HTR-8/SVneo (cell line): ENCODE measurements around the genes TMEM38B and ACTL7B.

DNA sequence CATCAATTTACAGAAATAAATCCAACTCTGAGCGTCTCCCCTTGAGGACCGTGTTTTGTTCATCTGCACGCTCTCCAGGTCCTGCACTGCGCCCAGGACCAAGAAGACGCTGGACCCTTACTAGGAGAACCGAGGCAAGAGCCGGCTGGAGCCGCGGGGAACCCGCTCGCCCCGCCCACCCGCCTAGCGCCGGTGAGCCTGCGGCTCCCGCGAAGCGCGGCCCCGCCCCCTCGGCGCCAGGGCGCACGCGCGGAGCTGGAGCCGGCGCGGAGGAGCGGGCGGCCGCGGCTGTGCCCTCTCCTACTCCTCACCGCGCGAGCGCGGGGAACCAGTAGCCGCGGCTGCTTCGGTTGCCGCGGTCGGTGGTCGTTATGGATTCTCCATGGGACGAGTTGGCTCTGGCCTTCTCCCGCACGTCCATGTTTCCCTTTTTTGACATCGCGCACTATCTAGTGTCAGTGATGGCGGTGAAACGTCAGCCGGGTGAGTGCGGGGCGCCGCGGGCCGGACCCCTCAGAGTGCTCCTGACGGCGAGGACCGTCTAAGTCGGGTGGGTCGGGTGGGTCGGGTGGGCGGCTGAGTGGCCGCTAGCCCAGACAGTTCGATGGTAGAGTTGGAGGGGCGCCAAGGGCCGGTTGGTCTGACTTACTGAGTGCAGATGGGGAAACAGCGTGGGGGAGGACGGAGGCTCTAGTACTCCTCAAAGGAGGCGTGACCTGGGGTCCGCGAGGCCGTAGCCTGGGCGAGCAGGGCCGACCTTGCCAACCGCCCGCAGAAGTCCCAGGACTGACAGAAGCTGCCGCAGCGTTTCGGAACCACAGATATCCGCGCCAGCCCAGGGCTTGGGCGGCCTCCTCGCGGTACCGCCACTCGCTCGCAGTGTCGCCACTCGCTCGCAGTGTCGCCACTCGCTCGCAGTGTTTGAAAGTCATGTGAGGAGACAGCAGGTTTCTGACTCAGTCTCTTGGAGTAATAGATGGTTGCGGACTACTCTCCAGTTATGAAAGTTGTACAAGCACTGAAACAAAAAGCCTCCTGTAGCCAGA lies at the start of gene TMEM38B:
TMEM38B (plus strand) TSS at position 252 of the 1,046 bp plus-strand sequence.
- RRBS, result 1% methylated on average over 25 of the region's 98 CpGs

DNA sequence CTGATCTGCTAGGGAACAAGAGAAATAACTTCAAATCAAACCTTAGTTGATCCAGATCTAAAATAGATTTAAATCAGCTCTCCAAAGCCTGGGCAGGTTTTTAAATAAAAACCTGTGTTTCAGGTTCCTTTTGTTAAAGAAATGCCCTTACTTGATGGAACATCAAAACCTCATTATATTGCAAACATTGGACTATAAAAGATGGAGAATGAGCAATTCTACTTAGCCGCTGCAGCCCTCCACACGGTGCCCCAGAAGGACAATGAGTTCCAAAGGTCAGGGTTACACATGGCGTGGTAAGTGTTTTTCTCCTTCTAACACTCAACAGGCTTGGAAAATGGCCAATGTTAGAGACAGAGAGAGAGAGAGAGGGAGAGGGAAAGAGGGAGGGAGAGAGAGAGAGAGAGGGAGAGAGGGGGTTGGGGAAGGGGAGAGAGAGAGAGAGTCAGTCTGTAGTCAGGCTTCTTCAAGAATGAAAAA lies 324.6 kb downstream of the TMEM38B start:
- RRBS, result no CpG with 5 or more reads among the region's 3 CpGs

- RRBS, result no CpG with 5 or more reads among the region's 4 CpGs
These were observed 16.0 kb downstream of the ZNF462 start for GRCh38 chr9:106878863-106879405.

DNA sequence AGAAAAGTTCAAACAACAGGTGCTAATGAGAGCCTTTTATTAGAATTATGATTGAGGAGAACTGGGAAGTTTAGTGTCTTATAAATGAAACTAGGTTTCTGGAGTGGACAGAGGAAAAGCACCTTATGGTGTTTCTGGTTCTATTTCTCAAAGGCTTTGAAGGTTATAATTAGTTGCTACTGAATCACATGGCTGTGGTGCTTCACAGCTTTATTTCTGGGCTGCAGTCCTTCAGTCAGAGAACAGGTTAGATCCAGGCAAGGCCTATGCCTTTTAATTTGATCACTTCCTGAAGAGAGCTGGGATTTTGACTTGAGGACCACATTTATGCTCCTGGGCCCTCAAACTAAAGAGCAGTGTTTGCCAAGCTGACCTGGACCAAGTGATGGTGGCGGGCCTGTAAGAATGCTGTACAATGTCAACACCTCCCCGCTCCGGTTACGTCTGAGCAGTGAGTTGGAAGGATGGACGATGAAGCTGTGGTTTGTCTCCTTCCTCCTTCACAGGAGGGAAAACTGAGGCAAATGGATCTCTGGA lies 56.0 kb downstream of the ZNF462 start:
- RRBS, result no CpG with 5 or more reads among the region's 5 CpGs

DNA sequence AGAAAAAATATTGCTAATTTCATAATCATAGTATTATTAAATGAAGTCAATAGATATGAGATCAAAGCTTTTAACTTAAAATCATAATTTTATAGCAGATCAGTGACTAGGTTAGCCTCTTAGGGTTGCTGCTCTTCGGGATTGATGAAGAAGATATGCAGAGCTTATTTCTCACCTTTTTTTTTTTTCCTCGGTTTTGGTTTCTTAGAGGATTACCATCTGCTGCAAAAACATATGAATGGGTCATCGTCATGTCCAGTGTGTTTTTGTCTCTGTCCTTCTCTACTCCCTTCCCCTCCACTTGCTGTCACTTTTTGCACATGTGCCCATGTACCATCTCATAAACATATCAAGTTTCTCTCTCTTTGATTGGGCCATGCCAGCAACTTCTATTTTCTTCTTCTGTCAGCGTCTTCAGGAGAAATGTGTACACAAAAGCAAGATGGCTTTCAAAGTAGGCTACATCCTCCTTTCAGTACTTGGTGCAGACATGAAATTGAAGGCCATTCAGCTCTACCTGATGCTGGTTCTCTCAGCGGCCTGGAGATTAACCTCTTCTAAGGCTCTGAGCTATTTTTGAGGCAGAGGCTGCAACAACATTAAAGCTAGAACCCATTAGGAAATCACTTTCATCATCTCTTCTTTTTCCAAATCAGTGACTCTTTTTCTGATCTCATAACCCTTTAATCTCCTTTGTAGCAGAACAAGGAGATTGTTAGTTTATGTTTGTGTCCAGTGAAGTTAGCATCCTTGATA lies 57.2 kb downstream of the ZNF462 start:
- RRBS, result no CpG with 5 or more reads among the region's 5 CpGs

DNA sequence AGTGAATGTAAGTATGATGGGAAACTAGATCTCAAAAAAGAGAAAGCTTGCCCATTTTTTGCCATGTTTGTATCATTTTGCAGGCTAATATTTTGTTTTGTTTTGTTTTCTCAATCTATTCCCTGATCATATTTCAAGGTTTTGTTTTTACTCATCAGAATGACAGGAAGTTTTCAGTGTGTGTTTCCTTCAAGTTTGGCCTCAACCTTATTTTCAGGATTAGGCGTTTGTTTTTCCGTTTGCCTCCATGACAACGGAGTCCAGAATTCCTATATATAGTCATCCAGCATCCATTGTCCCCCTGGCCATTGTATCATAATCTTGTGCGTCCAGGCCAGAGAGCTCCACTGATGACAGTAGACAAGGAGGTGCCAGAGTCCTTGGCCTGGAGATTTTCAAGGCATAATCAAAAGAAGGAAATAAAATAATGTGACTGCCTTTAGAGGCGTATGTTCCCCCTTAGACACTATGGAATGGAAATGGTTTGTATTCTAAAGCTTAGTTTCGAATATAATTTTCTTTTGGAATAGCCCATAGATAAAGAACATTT lies 99.7 kb downstream of the ZNF462 start:
- RRBS, result no CpG with 5 or more reads among the region's 6 CpGs

DNA sequence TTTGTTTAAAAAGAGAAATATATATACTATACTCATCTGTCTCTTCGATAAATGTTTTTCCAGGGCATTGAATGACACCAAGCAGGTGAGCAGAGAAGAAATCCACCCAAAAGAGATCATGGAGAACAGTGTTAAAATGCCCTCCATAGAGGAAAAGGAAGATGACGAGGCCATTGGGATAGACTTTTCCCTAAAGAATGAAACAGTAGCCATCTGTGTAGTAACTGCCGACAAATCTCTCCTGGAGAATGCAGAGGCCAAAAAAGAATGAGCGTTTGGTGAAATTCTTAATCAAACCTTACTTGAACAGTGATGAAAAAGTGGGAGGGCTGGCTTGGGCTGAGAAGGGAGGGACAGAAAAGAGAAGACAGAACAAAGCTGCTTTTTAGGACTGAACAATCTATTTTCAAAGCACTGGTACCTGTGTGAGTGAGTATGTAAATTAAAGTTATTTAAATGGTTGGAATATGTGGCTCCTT lies 147.8 kb downstream of the ZNF462 start:
- RRBS, result no CpG with 5 or more reads among the region's 4 CpGs

GRCh38 chr9:107012677-107013419 lies 149.9 kb downstream of the ZNF462 start:
- RRBS, result no CpG with 5 or more reads among the region's 2 CpGs

- RRBS, result no CpG with 5 or more reads among the region's 10 CpGs
These were observed 105.1 kb upstream of the RAD23B start for GRCh38 chr9:107177730-107178567.

- RRBS, result no CpG with 5 or more reads among the region's 5 CpGs
These were observed 34.1 kb downstream of the RAD23B start for GRCh38 chr9:107316999-107317663.

GRCh38 chr9:107324674-107325124 lies 41.6 kb downstream of the RAD23B start:
- RRBS, result no CpG with 5 or more reads among the region's 1 CpG

GRCh38 chr9:107489641-107489707 lies 95 bp downstream of the KLF4 start:
- RRBS, result 0% methylated on average over 5 of the region's 8 CpGs

GRCh38 chr9:107711406-107712216 lies 222.0 kb upstream of the KLF4 start:
- RRBS, result no CpG with 5 or more reads among the region's 10 CpGs

DNA sequence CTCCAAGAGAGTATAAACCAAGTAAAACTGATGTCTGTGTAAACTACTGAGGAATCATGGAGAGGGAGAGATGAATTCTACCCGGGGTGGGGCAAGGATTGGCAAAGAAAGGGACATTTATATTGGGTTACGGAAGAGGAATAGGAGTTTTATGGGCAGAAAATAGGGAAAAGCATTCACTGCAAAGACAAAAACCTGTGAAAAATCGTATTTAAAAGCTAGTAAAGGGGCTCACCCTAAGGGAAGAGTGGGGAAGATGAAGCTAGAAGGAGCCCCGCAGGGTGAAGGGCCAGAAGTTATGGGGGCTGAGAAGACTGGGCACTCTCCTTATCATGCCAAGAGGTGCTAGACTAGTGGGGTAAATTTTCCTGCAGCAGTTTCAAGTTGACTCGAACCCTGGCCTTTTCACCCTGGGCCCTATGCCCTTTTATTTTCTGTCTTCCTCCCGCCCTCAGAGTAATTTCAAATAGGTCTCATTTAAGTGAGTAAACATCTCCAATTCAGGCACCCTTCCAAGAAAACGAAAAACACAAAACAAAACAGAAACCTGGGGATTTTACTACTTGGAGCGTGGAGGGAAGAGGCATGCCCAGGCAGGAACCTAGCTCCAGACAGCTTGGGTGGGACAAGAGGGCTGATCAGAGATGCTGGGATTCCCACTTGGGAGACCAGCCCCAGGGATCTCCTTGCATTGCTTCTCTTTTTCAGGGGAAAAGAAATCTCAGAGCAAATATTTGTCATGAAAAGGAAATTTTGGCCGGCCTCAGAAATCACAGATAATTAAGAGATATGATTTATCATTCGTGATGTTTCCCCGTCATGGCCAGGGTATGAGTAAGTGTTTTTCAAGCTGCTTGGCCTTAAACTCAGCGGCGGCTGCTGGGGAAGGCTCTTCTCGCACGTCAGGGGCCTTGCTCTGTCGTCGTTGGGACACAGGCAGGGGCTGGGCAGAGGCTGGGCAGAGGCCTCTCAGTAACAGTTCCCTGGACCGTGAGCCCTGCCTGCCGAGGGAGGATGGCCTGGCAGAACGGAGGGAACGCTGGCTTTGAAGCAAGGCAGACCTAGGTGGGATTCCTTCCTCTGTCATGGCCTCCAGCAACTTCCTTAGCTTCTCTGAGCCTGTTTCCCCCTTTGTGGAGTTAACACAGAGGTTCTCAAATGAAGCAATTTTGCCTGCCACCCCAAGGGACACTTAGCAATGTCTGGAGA lies 248.5 kb upstream of the KLF4 start:
- RRBS, result no CpG with 5 or more reads among the region's 21 CpGs

DNA sequence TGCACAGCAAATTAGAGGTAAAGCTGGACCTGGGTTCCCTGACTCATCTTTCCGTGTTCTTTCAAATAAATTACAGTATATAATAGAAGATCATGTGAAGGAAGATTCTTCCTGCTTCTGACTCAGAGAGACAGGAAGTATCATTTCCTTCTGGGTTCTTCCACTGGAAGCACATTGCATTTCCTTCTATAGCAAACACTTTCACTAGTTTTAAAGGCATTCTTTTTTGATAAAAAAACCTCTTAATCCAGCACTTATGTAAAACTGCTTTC lies 566.6 kb upstream of the KLF4 start:
- RRBS, result no CpG with 5 or more reads among the region's 1 CpG

DNA sequence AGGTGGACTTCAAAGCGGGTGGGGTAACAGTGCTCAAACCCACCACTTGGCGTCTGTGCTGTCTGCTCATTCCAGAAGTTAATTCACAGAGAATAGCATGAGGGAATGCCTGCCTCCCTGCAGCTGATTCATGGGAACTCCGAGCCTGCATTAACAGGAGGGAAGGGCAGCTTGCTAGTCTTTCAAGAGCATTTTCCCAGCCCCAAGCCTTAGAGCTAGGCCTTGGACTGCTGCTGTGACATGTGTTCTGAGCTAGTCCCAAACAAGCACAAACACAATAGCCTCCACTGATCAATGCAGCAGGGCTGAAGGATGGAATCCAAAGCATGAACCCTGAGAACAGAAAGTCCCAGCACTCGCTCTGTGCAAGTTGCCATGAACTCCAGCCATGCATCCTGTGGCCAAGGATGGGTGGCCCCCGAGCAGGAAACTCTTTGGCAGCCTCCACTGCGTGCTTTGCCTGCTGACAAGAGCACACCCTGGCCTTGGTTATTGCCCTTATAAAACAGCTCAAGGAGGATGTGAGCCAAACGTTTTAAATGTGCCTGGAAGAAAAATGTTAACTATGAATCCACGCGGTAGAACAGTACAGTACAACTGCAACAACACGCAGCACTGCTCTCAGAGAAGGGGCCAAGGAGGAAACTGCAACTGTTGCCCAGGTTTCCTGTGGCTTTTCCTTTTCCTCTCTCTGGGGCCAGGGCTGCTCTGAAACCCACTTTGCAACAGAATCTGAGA lies 653.1 kb upstream of the KLF4 start:
- RRBS, result no CpG with 5 or more reads among the region's 10 CpGs

DNA sequence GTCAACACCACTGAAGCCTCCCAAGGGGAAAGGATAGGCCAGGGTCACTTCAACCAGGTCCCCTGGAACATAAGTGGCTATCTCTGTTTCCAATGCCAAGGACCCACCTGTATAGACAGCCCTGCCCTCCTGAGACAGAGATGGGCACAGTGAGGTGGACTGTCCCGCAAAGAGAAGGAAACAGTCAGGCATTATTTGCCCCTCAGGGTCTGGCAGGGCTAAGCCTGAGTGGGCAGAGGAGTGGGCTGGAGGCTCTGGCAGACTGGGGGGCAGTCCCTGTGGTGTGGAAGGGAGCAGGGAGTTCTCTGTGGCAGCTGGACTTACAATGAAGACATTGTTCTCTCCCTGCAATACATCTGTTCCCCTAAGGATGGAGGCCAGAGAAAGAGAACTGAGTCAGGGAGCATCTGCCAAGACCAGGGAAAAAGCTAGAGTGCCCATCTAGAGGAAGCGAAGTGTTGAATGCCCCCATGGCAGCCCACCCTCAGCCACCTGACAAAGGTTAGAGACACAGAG lies 76.3 kb downstream of the ACTL7B start:
- RRBS, result no CpG with 5 or more reads among the region's 2 CpGs

DNA sequence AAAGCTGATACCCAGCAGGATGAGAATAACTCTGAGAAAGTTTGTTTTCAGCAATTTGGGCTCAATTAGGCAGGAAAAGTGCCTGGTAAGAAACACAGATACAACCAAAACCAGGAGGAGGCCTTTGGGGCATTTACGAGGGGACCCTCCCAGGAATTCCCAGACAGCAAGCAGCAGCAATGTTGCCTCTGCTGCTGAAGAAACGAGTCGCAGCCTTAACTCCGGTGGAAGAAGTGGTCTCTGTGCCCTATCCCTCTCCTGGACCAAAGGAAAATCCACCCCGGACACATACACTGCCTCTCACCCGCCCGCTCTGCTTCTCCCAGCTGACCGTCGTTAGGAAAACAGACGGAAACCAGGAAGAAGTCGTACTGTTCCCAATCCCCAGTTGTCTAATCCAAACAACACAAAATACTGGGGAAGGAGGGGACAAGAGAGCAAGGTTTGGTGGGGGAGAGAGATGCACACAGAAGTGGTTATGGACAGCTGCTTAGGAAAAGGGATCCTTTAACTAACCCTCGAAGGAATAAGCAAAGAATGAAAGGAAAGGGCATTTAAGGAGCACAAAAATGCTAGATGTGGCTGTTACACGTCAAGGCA lies 72.0 kb downstream of the ACTL7B start:
- RRBS, result no CpG with 5 or more reads among the region's 13 CpGs

DNA sequence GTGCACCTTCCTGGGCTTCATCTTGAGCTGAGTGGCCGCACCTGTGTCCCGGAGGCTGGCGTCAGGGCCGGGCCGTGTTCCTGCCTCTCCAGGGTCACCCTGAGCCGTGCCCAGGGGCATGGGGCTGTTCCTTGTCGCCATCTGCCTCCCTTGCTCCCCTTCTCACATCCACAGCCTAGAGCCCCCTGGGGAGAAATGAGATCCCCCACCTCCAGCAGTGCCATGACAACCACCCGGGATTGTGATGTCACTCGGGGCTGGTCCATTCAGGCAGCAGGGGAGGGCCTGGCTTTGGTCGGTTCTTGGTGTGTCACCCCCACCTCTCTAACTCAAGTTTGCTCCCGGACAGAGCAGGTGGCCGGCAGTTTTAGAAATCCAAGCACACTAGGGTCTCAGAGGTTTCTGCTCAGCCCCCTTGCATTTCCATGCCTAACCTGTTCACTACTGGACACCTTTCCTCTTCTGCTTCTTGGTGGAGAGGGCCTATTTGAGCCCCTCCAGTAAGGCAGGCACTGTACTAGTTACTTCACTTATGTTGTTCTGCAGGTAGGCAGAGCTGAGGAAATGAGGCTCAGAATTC lies at the start of gene ACTL7B:
ACTL7B (minus strand) TSS at position 197 of the 580 bp plus-strand sequence.
- RRBS, result 83% methylated on average over 3 of the region's 12 CpGs

GRCh38 chr9:108919390-108920139 lies 14.4 kb downstream of the ELP1 start:
- RRBS, result no CpG with 5 or more reads among the region's 8 CpGs